Measurements from ENCODE around the gene HSPA2.

- CAGE, long polyA plus RNA = no peak
- RRBS = no CpG with 5 or more reads among the region's 9 CpGs
Observed at GRCh38 chr14:63453474-63454119, 89.6 kb downstream of the PPP2R5E start.

DNA sequence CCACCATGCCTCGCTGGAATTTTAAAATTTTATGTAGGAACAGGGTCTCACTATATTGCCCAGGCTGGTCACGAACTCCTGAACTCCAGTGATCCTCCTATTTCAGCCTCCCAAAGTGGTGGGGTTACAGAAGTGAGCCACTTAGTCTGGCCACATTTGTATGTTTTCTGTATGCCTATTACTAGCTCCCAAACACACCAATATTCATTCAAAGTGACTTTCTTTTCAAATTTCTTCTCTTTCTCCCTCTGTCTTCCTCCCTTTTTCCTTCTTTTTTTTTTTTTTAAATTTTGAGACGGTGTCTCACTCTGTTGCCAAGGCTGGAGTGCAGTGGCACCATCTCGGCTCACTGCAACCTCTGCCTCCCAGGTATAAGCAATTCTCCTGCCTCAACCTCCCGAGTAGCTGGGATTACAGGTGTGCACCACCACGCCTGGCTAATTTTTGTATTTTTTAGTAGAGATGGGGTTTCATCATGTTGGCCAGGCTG is 48.3 kb upstream of the PPP2R5E start:
- CAGE, long polyA plus RNA = no peak
- RRBS = no CpG with 5 or more reads among the region's 6 CpGs

DNA sequence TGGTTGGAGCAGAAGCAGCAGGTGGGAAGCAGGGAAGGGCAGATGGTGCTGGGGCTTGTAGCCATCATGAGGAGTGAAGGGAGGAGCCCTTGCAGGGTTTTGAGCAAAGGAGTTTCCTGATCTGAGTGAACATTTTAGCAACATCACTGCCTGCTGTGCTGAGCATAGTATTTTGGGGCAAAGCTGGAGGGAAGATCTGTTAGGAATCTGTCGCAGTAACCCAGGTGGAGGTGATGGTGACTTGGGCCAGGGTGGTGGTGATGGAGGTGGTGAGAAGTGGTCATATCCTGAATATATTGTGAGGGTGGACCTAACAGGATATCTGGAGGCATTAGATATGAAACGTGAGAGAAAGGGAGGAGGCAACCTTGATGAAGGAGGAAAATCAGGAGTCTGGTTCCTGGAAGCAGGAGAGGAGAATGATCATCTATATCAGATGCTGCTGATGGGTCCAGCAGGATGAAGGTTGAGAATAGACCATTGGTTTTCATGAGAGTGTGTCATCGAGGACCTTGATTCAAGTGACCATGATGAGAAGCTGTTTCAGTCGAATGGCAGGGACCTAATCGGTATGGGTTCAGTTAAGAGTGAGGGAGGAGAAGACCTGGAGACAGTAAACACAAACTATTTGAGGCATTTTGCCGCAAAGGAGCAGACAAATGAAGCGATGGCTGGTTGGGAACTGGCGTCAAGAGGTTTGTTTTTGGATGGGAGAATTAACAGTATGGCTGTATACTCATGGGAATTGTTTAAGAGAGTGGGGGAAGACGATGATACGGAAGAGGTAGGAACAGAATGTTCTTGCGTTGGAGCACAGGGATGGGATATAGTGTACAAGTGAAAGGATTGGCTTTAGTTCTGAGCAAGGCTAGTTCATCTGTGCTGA is 84.1 kb downstream of the SYNE2 start:
- CAGE, long polyA plus RNA = no peak
- RRBS = no CpG with 5 or more reads among the region's 11 CpGs

GRCh38 chr14:64097704-64098594 is 196.2 kb downstream of the ESR2 start:
- CAGE, long polyA plus RNA = no peak
- RRBS = no CpG with 5 or more reads among the region's 9 CpGs

DNA sequence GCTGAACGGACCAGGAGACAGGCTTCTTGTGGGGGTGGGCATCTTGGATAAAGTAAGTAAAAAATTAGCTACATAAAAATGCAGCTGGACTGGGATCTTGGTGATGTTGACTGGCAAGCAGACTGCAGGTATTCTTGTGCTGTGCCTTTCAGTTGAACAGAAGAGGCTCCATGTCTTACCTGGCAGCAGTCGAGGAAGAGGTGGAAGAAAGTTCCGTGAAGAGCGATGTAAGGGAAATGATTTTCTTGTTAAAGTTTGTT is 195.6 kb downstream of the ESR2 start:
- CAGE, long polyA plus RNA = no peak
- RRBS = no CpG with 5 or more reads among the region's 4 CpGs

- CAGE, long polyA plus RNA = no peak
- RRBS = 3% methylated on average over 3 of the region's 18 CpGs
Observed at GRCh38 chr14:64465819-64466773, 797 bp downstream of the AKAP5 start.

GRCh38 chr14:64504014-64504497 is 418 bp upstream of the ZBTB25 start:
- CAGE, long polyA plus RNA = no peak
- RRBS = no CpG with 5 or more reads among the region's 33 CpGs

DNA sequence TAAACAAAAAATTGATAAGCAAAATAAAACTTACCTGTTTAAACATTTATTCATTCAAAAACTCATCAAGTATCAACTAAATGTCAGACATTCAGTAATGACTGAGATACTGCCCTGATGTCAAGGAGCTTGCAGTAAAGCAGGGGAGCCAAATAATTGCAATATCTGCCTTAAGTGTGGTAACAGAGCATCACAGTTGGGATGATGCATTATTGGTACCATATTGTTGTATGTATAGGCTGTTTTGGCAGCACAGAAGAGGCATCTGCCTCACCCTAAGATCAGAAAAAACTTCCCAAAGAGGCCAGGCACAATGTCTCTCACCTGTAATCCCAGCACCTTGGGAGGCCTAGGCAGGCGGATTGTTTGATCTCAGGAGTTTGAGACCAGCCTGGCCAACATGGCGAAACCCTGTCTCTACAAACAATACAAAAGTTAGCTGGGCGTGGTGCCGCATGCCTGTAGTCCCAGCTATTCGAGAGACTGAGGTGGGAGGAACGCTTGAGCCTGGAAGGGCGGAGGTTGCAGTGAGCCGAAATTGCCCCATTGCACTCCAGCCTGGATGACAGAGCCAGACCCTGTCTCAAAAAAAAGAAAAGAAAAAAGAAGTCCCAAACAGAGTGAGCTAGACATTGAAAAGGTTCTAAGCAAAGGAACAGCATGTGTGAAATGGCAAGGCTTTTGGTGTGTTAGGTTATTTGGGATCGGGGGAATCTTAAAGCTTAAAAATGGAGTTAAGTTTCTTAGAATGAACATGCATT is 4.4 kb downstream of the ZBTB1 start:
- CAGE, long polyA plus RNA = no peak
- RRBS = no CpG with 5 or more reads among the region's 9 CpGs

- CAGE, long polyA plus RNA = start-site peak on the plus strand at chr14:64540737-64540746, 487 and 652 reads in 2 replicates
- RRBS = 0% methylated on average over 2 of the region's 30 CpGs
Observed at GRCh38 chr14:64540652-64541005, at the start of gene HSPA2. Gene HSPA2 (plus strand): TSS chr14:64540741.

DNA sequence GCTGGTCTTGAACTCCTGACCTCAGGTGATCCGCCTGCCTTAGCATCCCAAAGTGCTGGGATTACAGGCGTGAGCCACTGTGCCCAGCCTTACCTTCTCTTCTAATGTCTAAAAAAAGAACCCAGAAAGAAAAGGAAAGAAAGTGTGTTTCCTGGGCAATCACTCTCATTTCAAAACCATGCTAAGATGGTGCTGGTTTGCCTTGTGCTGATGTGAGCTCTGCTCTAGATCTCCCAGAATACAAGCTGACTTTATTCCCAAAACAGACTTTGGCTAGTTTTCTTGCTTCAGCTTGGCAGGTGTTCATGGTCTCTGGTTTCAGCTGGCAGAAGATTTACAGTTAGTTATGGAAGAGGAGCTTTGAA is 34.3 kb downstream of the PPP1R36 start:
- CAGE, long polyA plus RNA = no peak
- RRBS = no CpG with 5 or more reads among the region's 2 CpGs

GRCh38 chr14:64614845-64615406 is 65.2 kb downstream of the PPP1R36 start:
- CAGE, long polyA plus RNA = no peak
- RRBS = no CpG with 5 or more reads among the region's 6 CpGs

DNA sequence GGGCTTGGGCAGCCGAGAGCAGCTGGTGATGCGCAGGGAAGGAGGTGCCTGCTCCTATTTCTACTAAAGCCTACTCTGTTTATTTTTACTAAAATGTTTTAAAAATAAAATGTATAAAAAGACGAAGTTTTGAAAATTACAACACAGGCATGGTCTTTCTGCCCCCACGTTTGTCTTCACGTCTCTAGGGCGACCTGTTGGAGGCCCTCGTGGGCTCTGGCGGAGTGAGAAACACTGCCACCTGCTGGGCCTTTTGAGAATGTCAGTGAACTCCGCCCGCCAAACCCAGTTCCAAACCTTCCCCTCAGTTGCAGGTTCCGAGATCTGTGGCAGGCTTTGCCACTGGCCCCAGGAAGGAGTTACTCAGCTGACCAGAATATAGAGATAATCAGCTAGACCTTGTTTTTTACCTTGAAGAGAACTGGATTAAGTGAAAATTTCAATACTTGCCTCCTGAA is 67.6 kb upstream of the PLEKHG3 start:
- CAGE, long polyA plus RNA = no peak
- RRBS = no CpG with 5 or more reads among the region's 11 CpGs

DNA sequence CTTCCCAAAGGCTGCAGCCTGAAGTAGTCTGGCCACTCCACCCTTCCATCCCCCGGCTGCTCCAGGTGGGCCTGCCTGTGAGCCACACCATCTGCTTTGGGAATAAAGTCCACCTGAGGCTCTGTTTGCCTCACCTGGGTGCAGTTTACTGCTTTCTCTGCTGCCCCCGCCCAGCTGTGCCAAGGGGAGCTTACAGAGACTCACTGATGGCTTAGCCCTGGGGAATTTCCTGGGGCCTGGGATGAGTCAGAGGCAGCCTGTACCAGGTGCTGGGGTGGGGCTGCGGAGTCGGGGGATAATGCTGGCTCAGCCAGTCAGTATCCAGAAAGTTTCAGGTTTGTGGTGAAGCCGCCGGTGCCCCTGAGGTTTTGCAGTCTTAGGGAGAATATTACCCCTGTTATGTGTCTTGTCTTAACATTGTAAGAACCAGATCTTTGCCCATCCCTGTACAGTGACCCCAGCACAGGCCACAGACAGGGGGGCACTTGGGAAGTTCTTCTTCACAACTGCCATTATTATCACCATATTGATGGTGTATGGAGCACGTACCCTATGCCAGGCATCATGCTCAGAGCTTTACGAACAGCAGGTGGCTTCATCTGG is 22.4 kb downstream of the PLEKHG3 start:
- CAGE, long polyA plus RNA = no peak
- RRBS = no CpG with 5 or more reads among the region's 8 CpGs

- CAGE, long polyA plus RNA = no peak
- RRBS = no CpG with 5 or more reads among the region's 24 CpGs
Observed at GRCh38 chr14:64766564-64767288, 62.5 kb downstream of the PLEKHG3 start.

DNA sequence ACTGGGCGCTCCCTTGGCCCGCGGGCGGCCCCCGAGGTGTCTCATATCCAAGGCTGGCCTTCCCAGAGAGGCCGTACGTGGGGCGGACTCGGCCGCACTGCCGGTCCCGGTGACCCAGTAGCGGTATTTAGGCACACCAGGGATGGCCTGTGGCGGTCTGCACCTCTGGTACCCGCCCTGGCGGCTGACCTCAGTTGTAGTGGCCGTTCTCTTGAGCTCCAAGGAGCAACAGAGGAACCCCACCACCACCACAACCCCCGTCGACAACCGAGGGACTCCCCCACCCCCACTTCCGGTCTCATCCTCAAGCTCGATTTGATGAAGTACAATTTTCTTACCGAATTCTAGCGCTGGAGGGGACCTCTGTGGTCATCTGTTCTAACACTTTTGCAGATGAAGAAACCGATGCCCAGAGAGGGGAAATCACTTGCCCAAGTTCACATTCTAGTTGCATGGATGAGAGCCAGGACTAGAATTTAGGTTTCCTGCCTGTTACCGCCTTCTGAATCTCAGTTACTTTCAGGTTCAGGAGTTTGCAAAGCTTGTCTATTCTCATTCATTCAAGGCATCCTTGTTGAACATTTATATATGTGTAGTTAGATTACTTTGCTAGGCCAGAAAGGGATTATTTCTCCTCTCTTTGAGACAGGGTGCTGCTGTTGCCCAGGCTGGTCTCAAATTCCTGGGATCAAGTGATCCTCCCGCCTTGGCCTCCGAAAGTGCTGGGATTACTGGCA is 455 bp downstream of the CHURC1 start:
- CAGE, long polyA plus RNA = no peak
- RRBS = 0% methylated on average over 9 of the region's 28 CpGs

GRCh38 chr14:64948255-64948798 is 5.8 kb upstream of the GPX2 start:
- CAGE, long polyA plus RNA = no peak
- RRBS = no CpG with 5 or more reads among the region's 16 CpGs

DNA sequence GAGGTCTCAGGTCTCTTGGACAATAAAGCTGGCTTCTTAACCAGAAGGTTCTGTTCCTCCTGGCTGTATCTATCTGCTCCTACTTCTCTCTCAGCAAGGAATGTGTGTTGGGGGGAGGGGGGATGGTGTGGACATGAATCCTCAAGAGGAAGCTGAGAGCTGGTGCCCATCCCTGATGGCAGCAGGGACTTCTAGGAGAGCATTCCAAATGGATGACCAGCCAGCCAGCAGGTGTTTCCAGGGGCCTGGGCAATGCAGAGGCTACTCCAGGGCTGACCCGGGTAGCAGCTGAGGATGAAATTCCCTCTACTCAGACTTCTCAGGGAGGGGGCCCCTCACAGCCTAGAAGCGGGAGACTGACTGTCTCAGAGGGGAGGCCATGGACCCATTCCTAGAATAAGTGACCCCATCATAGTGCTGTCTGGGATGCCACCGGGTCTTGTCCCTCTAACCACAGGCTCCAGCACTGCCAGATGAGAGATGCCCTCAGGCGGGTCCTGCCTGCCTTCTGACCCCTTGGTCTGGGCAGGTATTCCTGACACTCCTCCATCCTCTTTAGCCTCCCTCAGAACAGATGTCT is 1.3 kb downstream of the RAB15 start:
- CAGE, long polyA plus RNA = no peak
- RRBS = no CpG with 5 or more reads among the region's 4 CpGs

DNA sequence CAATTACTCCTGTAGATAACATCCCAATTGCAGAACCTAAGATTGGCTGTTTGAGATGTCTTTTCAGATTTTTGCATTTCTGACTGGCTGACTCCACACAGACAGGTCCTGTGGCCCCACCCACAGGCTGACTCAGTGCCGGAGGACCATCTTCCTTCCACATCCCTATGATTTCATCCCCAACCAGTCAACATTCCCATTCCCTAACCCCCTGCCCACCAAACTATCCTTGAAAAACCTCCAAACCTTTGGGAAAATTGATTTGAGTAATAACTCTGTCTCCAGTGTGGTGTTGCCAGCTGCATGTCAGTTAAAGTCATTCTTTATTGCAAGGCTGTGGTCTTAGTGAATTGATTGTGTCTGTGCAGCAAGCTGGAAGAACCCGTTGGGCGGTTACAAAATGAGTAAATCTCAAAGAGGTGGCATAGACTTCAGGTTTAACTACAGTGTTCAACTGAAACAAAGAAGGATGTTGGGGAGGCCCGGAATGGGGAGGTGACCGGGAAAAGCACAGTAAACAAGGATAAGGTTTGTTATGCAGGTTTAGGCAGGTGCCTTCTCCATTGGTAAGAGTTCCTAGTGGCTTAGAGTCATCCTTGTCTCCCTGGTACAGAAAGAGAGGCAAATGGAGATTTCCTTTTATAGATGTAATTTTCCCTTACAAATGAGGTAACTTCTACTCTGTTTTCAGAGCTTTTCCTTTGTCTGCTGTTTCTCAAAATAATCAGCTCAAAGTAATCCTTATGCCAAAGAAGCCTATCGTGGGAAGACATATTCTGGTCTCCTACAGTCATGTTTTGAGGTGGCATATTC is 10.7 kb downstream of the FNTB start:
- CAGE, long polyA plus RNA = no peak
- RRBS = no CpG with 5 or more reads among the region's 6 CpGs

- CAGE, long polyA plus RNA = no peak
- RRBS = no CpG with 5 or more reads among the region's 3 CpGs
Observed at GRCh38 chr14:65077421-65077885, 24.9 kb downstream of the MAX start.

DNA sequence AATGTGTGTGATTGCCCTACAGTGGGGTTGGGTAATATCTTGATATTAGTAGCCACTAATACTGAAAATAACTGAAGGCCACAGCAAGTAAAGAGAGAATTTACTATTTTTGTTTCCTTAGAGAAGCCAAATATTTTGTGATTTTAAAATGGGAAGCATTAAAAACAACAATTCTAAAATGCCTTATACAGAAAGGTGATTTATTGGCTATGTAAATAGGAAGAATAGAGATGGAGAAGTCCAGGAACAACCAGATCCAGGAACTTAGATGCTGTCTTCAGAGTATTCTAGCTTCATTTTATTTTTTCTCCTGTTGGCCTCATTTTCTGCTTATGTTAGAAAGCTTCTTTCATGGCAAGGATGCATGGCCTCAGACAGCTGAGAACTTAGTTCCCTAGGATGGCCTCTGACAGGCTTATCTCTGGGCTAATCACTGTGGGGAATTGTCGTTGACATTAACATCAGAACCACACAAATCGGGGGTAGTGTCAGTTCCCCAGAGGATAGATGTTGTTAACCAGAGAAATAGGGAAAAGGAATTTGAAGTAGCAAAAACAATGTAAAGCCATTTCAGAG is 21.5 kb downstream of the FUT8 start:
- CAGE, long polyA plus RNA = no peak
- RRBS = no CpG with 5 or more reads among the region's 2 CpGs